Right atrium auricular region (tissue), 2 donors: ENCODE results near the gene KCNK15.

- PRO-cap = no peak
- RAMPAGE, long total RNA, 2 experiments = no peak in any of the 2 experiments
Observed at GRCh38 chr20:44610695-44610973, 28.3 kb downstream of the PKIG start.

DNA sequence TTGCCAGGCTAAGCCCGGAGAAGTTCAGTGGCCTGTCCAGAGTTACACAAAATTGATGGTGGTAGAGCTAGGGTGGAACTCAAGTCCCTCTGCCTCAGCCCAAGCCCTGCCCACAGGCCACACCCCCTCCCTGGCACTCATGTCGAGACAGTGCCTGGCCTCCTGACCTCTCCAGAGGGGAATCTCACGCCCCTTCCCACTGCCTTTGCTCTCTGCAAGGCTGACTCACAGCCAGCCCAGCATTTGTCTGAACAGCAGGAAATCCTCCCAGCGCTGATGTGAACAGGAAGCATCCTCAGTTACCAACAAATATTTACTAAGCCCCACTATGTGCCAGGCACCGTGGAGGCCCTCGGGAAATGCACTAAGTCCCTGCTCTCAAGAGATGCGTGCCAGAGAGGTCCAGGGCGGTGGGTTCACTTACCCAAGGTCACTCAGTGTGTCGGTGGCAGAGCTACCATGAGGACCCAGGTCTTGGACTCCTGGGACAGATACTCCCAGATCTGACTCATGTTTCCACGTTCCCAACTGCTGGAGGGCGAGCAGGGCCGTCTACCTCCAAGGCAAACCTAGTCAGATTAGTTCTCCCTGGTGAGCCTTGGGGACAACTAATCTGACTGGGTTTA lies 7.9 kb downstream of the ADA start:
- PRO-cap = bidirectional peak, plus-strand start at position 326 of the sequence, minus-strand start at position 54 of the sequence
- RAMPAGE, long total RNA, 2 experiments = no peak in any of the 2 experiments

DNA sequence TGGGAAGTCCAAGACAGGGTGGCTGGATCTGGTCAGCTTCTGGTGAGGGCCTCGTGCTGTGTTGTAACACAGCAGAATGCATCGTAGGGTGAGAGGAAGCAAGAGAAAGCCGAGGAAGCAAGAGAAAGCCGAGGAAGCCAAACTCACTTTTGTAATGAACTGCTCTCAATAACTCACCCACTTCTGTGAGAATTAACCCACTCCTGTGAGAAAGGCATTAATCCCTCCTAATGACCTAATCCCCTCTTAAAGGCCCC lies 9.3 kb upstream of the ADA start:
- PRO-cap = no peak
- RAMPAGE, long total RNA, 2 experiments = no peak in any of the 2 experiments

GRCh38 chr20:44745493-44746522 lies at the start of gene KCNK15:
TSS of gene KCNK15 (plus strand) at chr20:44745865.
- PRO-cap = bidirectional peak, plus-strand start at chr20:44745865, minus-strand start at chr20:44745721
- RAMPAGE, long total RNA, 2 experiments = start-site peak on the plus strand in 1 of 2 experiments, at chr20:44745861-44745869 at its widest, 26 reads per replicate; start-site peak on the minus strand in 1 of 2 experiments, at chr20:44746139-44746363 at its widest, 7 reads per replicate

DNA sequence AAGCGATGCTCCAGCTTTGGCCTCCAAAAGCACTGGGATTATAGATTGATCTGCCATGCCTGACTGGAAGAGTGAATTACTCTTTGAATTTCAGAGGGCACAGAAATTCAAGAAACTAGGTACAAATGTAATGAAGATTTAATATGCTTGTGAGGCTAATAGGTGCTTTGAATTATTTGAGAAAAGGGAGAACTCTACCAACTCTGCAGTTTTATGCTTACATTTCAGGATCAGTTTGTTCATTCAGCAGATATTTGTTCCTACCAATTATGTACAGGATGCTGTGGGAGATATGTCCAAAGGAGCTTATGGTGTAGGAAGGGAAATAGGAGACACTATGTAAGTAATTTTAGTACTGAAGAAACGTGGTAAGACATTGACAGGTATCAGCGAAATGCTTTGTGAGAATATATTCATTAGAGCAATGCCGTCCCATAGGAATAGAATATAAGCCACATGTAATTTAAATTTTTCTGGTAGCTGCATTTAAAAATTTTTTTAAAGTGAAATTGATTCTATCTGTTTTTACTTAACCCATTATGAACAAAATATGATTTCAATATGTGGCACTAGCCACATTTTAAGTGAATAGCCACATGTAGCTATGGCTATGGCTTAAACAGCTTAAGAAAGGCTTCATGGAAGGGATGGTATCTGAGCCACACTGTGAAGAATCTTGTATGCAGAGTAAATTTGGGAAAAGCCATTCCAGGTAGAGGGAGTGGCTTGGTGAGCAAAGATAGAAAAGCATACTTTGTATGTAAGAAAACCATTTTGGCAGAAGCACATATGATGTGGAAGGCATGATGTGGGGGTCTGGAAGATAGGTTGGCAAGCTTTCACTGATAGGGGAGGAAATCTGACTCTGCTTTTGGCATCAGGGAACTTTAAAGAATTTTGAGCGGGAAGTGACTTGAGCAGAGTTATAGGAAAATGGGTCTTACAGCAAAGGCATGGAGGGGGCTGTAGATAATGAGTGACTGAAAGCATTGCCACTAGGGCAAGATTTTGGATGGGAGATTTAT lies 10.5 kb downstream of the YWHAB start:
- PRO-cap = no peak
- RAMPAGE, long total RNA, 2 experiments = no peak in any of the 2 experiments

GRCh38 chr20:45311432-45312148 lies 3.5 kb upstream of the MATN4 start:
- PRO-cap = no peak
- RAMPAGE, long total RNA, 2 experiments = no peak in any of the 2 experiments

GRCh38 chr20:45337390-45338214 lies 10.6 kb downstream of the SDC4 start:
- PRO-cap = bidirectional peak, plus-strand start at chr20:45337642, minus-strand start at chr20:45337464; bidirectional peak, plus-strand start at chr20:45338008, minus-strand start at chr20:45337772
- RAMPAGE, long total RNA, 2 experiments = no peak in any of the 2 experiments

- PRO-cap = no peak
- RAMPAGE, long total RNA, 2 experiments = no peak in any of the 2 experiments
Observed at GRCh38 chr20:45342616-45343217, 5.5 kb downstream of the SDC4 start.

DNA sequence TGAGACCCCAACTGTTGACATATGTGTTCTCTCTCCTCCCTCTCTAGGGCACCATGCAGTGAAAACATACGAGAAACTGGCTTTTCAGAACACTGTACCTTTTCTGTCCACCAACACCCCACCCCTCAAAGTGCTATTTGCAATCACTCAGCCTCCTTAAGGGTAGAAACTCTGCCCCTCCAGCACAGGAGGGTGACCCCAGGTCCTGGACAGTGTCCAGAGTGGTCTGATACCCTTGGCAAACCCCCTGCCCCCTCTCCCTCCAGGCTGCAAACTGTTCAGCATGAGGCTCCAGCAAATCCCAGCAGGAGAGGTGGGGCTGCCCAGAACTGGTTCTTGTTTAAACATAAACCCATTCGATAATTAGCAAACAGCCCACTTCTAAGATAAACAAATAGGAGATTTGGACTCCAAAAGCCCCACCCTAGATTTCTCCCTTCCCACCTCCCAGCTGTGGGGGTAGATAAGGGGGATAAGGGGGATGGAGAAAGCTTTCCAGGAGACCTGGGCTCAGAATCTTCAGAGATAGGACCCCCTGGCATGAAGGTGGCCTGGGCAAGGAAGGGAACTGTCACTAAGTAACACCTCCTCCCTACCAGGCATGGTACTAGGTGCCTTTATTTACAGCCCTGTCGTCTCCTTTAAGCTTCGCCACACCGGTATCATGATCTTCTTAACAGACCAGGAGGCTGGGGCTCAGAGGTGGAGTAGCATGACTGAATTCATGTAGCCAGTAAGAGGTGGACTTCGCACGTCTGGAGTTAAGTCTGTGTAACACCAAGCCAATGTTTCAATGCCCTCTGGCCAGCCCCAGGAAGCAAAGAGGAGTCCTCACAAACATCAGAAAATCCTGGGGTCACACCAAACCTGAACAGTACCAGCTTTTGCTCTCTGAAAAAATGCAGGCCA lies 4.8 kb downstream of the SDC4 start:
- PRO-cap = no peak
- RAMPAGE, long total RNA, 2 experiments = no peak in any of the 2 experiments

- PRO-cap = bidirectional peak, plus-strand start at chr20:45344511, minus-strand start at chr20:45344310
- RAMPAGE, long total RNA, 2 experiments = no peak in any of the 2 experiments
Observed at GRCh38 chr20:45344127-45344614, 4.1 kb downstream of the SDC4 start.

DNA sequence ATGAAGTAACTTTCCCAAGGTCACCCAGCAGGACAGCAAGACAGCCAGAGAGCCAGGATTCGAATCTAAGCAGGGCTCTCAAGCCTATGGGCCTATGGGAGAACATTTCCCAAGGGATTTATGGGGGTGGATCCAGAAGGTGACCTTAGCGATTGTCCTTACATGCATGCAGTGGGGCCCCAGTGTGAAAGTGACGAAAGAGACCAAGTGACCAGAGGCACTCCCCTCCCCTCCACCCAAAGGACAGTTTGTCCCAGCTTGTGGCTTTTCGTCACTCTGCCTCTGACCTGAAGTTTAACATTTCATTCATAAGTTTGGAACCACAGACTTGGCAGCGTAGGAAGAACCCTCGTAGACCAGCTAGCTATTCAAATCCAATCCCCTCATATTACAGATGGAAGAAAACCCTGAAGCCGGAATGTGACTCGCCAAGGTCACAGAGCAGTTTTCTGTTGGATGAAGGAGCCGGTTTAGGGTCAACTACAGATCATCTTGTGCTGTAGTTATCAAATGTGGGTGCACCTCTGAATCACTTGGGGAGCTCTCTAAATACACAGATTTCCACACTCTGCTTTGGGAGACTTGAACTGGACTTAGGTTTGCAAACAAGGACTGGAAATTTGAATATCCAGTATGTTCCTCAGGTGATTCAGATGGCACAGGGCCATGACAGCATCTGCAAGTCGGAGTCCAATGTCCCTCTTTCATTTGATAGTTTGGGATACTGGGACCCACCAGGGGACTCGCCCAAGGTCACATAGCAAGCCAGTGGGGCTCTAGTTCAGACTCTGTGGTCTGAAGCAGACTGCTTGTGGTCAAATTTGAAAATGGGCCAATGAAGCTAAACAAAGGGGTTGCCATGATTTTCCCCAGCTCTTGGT lies 3.8 kb upstream of the SYS1 start:
- PRO-cap = bidirectional peak, plus-strand start at position 305 of the sequence, minus-strand start at position 186 of the sequence
- RAMPAGE, long total RNA, 2 experiments = no peak in any of the 2 experiments

GRCh38 chr20:45373107-45374340 lies 4.6 kb downstream of the TP53TG5 start:
- PRO-cap = unidirectional peak, minus-strand start at chr20:45373987
- RAMPAGE, long total RNA, 2 experiments = no peak in any of the 2 experiments

DNA sequence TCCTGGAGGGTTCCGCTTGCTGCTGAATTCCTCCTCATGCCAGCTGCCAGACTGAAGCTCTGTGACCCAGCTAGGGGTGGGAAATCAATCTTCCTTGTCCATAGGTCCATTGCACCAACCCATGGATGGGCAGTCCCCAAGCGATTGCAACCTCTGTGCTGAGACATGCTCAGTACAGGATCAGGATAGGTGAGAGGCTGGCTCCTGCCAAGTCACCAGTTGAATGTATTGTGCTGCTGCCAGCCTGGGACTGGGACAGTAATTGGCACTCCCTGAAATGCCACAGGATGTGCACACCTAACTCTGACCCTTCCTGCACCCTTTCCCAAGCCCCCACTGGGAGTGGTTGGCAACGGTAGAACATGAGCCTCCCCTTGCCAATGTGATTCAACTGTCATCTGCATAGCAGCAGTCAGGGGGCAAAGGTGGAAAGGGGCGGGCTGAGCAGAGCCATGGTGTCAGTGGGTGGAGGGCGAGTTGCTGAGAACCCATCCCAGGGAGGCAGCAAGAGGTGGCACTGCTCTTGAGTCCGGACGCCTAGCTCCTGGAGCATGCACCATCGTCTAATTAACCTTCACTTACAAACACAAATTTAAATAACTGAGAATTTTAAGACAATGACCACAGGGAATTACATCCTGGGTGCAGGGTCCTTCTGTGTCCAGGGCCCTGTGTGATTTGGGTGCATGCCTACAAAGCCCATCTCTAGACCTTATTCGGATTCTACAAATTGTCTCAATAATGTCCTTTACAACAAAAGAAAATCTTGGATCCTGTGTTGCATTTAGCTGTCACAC lies 15.3 kb downstream of the SPINT3 start:
- PRO-cap = no peak
- RAMPAGE, long total RNA, 2 experiments = no peak in any of the 2 experiments

DNA sequence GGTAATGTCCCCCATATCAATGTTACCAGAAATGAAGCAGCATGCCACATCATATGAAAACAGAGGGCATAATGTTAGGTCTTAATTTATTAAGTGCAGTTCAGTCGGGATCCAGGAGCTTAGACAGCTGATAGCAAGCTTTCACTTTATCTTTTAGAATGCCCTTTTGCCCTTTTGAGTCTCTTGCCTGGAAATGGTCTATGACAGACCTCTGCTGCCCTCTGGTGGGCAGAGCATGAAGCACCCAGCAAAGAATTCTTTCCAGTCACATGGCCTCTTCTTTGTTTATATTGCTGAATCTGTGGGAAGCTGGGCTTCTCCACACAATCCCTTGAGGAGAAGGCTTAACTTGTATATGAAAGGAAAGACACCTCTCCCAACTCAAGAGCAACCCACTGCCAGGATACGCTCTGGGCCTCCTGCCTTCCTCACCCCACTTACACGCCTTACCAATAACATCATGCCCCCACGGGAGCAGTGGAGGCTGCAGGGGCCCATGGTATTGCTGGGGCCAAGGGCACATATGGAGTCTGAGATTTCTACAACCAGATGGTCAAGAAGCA lies 20.5 kb downstream of the WFDC3 start:
- PRO-cap = no peak
- RAMPAGE, long total RNA, 2 experiments = no peak in any of the 2 experiments

- PRO-cap = unidirectional peak, minus-strand start at chr20:45796538
- RAMPAGE, long total RNA, 2 experiments = no peak in any of the 2 experiments
Observed at GRCh38 chr20:45796436-45796788, 4.7 kb downstream of the DNTTIP1 start.

DNA sequence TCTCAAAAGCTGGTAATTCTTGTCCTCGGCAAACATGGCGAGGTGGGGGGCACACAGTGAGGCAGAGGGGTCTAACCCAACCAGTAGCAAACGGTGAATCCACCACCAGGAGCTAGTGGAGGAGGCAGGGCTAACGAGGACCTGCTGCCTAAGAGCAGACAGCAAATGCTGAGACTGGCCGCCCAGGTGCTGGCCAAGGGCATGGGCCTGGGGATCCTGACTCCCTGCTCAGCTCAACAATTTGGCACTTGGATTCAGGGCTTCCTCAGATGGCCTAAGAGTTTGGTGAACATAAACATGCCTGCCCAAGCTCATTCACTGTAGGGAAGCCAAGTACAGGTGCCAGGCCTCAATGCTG lies 18.4 kb downstream of the PCIF1 start:
- PRO-cap = no peak
- RAMPAGE, long total RNA, 2 experiments = no peak in any of the 2 experiments

- PRO-cap = no peak
- RAMPAGE, long total RNA, 2 experiments = no peak in any of the 2 experiments
Observed at GRCh38 chr20:45993313-45993908, 15.3 kb upstream of the MMP9 start.

- PRO-cap = no peak
- RAMPAGE, long total RNA, 2 experiments = no peak in any of the 2 experiments
Observed at GRCh38 chr20:46058124-46059007, 29.4 kb downstream of the SLC12A5 start.

DNA sequence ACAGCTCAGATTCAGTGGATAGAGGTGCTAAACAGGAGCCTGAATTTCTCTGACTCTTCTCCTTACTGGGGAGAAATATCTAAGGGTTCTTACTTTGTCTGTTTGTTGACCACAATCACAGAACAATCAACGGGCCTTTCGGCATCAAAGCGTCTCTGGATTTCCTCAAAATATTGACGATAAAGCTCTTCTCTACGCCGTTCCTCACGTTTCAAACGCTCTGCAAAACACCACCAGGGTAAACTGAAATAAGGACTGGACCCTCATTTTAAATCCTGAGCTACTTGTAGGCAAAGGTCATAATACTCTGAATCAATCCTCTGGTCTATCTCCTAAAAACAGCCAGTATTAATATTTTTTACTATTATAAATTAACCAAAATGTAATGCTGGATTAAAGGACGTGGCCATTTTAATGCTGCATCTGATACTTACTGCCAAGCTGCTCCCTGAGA lies 22.8 kb downstream of the NCOA5 start:
- PRO-cap = no peak
- RAMPAGE, long total RNA, 2 experiments = no peak in any of the 2 experiments

GRCh38 chr20:46222555-46223150 lies 85.6 kb downstream of the CDH22 start:
- PRO-cap = no peak
- RAMPAGE, long total RNA, 2 experiments = no peak in any of the 2 experiments